PC-3 (cell line): ENCODE results near the gene NRDC.

GRCh38 chr1:46036525-46037708 is 95.5 kb downstream of the PIK3R3 start:
- RAMPAGE, long total RNA, result no peak

DNA sequence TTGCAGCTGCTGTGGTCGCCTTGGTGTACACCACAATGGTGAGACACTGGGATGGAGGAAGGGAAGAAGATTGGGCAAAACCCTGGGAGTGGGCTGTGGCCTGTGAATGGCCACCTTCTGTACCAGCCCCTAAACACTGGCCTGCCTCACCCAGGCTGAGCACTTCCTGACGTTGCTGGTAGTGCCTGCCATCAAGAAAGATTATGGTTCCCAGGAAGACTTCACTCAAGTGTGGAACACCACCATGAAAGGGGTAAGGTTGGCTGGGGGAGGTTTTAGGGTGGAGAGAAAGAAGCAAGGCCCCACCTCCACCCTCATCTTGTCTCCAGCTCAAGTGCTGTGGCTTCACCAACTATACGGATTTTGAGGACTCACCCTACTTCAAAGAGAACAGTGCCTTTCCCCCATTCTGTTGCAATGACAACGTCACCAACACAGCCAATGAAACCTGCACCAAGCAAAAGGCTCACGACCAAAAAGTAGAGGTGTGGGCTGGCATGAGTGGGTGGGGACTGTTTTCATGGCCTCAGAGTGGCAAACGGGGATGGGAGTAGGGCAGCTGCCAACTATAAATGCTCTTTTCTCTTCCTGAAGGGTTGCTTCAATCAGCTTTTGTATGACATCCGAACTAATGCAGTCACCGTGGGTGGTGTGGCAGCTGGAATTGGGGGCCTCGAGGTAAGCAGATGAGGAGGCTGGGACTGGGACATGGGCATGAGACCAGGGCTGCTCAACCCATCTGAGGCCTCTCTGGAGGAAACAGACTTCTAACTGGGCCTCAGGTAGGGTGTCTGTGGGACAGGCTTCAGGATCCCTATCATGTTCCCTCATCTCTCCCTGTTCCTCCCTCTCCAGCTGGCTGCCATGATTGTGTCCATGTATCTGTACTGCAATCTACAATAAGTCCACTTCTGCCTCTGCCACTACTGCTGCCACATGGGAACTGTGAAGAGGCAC is 8.6 kb upstream of the P3R3URF start:
- RAMPAGE, long total RNA, result no peak

- RAMPAGE, long total RNA, result no peak
Measured at GRCh38 chr1:46401589-46402420, 7.7 kb downstream of the FAAH start.

GRCh38 chr1:46526675-46527309 is 8.5 kb downstream of the TMEM275 start:
- RAMPAGE, long total RNA, result no peak

DNA sequence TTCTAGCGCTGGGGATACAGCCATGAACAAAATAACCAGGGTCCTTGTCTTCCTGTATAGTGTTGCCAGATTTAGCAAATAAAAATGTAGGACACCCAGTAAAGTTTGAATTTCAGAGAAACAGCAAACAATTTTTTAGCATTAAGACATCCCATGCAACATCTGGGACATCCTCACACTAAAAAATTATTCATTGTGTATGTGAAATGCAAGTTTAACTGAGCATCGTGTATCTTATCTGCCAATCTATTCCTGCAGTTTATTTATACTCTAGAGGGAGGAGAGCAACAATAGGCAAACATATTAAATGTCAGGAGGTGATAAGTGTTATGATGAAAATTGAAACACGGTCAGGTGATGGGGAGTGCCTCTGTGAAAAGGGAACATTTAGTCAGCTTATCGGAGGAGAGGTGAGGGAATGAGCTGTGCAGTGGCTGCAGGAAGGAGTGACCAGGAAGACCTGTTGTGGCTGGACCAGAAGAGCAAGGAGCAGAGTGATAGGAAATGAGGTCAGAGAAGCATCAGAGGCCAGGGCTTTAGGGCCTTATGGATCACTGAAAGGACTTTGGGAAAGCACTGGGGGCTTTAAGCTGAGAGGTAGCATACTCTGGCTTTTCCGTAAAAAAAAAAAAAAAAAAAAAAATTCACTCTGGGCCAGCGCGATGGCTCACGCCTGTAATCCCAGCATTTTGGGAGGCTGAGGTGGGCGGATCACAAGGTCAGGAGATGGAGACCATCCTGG is 815 bp upstream of the EFCAB14 start:
- RAMPAGE, long total RNA, result no peak

- RAMPAGE, long total RNA, result no peak
Measured at GRCh38 chr1:46749780-46750717, 31.1 kb upstream of the EFCAB14 start.

DNA sequence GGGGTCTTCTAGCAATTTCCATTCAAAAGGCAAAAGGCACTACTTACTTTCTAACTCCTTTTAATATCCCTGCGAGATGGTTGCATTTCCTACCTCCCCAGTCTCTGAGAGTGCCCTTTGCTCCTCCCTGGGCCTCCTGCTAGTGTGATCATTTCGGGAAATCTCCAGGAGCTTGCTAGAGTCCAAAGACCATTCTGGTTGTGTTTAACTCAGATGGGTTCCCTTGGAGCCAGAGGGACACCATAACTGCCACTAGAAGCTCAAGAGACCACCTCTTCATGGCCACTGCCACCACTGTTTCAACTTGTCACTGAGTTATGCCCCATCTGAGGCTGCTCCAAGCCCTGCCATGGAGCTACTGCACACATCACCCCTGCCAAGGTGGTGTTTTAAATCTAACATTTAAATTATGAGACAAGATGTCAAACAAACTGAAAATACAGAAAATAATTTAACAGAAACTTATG is 34.4 kb upstream of the CYP4B1 start:
- RAMPAGE, long total RNA, result no peak

GRCh38 chr1:47192718-47193288 is 3.0 kb upstream of the PDZK1IP1 start:
- RAMPAGE, long total RNA, result no peak

DNA sequence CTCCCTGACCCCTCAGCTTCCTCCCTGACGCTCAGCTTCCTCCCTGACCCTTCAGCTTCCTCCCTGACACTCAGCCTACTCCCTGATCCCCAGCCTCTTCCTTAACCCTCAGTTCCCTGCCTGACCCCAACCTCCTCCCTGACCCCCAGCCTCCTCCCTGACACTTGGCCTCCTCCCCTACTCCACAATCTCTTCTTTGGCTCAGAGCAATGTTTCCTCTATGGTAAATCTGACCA is 263.9 kb downstream of the FOXD2 start:
- RAMPAGE, long total RNA, result no peak

GRCh38 chr1:47727367-47727571 is 269.9 kb downstream of the TRABD2B start:
- RAMPAGE, long total RNA, result no peak

- RAMPAGE, long total RNA, result no peak
Measured at GRCh38 chr1:48077873-48078304, 80.7 kb upstream of the TRABD2B start.

DNA sequence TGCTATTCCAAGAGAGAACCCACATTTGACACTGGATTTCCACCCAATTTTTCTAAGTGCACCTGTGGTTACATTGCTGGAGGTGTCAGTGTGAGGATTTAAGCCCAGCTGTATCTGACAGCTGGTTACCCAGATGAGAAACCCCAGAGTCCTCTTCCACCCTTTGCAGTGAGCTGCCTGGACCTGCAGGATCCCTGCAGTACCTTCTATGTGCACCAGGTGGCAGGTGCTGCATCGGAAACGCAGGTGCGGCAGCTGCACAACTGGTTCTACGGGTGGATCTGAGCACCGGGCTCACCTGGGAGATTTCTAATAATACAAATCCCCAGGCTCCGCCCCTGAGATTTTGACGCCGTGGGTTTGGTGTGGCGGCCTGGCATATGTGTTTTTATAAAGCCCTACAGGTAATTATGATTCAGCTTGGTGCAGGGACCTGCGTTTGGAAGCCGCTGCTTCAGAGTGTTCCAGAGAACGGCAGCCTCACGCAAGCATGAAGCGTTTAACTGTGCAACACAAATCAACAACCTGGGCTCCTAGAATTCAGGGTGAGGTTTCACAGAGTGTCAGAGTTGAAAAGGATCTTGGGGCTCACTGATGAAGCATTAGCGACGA is 96.6 kb upstream of the TRABD2B start:
- RAMPAGE, long total RNA, result no peak

DNA sequence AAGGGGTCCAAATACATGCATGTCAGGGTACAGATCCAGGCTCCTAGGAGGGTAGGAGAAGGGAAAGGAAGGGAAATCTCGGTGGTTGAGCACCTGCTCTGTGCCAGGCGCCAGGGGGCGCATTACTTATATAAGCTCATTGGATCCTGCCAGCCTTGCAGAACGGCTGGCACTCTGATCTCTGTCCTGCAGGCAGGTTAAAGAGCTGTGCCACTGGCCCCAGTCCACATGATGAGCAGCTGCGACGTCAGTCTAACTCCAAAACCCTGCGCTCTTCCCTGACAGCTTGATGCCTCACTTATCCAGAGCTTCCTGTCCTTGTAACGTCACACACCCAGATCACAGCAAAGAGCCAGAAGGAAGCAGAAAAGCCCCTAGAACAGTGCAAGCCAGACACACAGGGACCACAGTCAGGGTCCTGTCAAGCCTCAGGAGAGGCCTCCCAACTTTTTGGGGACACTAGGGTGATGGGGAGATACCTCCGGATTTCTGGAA is 99.2 kb downstream of the BEND5 start:
- RAMPAGE, long total RNA, result no peak

DNA sequence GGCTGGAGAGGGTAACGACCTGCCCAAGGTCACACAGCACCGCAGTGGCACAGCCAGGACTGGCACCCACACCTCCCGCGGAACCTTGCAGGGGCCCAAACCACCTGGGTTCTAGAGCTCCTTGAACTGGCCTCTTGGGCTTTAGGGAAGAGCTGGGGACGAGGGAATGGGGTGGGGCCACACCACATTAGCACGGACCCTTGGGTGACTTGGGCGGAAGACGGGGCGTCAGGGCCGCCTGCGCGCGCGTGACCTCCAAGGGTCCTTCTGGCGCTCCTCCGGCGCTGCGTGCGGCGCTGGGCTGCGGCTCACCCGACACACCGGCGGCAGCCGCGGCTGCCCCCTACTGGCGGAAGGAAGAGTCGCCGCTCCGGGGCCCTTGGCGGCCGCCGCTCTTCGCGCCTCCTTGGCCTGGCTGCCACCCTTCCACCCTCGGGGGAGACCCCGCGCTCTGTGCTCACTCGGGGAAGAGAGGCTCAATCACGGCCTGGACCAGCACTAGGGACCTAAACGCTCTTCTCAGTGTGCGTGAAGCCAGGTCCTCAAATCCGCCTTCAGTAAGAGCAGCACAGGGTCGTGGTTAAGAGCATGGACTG is 89.7 kb downstream of the DMRTA2 start:
- RAMPAGE, long total RNA, result no peak

DNA sequence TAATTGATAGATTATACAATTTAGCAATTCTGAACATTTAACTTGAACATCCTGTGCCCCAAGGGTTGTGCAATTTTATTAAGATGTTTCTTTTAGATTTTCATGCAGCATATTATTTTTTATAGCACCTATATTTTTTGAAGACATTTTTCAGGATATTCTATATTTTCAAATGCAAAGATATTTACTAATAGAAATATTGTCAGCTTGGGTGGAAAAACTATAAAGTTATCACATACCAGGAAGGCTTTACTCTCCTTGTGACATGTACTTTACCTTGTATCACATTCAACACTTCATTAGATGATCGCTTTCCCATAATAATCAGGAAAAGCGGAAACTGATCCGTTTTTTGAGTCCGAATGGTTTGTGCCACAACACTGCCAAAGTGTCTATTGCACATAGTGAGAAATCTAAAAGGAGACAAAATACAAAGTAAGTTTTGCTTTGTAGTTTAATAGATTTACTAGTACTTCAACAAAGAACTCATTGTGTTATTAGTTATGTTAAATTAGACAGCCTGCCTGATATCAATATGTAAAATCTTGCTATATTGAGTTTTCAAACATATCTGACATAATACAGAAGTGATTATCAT is 116.2 kb upstream of the DMRTA2 start:
- RAMPAGE, long total RNA, result no peak

DNA sequence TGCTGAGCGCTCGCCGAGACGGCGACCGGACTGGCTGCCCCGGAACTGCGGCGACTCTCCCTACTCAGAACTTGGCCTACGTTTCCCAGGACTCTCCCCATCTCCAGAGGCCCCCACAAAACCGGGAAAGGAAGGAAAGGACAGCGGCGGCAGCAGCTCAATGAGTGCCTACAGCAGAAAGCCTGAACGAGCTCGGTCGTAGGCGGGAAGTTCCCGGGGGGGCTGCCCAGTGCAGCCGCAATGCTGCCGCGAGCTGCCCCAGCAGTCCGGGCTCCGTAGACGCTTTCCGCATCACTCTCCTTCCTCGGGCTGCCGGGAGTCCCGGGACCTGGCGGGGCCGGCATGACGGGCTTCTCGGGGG is 936 bp upstream of the CDKN2C start:
- RAMPAGE, long total RNA, result no peak

DNA sequence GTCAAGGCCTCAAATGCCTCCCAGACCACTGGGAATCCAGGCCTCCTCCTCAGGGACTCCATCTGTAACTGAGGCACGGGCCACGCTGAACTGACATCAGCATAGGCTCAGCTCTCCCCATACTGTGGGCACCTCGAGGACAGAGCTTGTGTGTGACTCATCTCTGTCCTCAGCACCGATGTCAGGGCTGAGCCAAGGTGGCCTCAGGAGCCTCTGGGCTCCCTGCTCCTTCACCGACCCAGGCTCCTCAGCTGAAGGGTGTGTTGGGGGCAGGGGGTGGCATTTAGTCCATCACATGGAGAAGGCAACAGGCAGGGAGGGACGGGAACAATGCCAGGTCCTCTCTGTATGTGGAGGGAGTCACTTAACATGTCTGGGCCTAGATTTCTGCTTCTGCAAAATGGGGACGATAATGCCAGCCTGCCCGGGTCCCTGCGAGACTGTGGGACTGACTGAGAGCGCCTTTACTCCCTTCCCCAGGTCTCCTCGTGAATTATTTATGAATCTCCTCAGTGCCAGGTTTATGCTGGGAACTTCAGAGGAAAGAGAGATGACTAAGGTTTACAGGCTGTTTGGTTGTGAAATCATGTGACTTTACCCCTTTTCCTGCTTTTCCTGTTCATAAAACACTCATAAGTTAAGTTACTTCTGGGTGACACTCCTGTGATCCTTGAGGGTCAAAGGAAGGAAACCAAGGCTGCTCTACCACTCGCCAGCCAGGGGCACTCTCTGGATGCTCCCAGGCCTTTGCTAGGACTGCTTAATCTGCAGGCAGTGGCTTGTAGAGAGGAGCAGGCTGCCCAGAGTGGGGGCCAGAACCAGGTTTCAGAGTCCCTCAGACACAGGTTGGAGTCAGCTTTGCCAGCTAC is 16.2 kb downstream of the TTC39A start:
- RAMPAGE, long total RNA, result no peak

DNA sequence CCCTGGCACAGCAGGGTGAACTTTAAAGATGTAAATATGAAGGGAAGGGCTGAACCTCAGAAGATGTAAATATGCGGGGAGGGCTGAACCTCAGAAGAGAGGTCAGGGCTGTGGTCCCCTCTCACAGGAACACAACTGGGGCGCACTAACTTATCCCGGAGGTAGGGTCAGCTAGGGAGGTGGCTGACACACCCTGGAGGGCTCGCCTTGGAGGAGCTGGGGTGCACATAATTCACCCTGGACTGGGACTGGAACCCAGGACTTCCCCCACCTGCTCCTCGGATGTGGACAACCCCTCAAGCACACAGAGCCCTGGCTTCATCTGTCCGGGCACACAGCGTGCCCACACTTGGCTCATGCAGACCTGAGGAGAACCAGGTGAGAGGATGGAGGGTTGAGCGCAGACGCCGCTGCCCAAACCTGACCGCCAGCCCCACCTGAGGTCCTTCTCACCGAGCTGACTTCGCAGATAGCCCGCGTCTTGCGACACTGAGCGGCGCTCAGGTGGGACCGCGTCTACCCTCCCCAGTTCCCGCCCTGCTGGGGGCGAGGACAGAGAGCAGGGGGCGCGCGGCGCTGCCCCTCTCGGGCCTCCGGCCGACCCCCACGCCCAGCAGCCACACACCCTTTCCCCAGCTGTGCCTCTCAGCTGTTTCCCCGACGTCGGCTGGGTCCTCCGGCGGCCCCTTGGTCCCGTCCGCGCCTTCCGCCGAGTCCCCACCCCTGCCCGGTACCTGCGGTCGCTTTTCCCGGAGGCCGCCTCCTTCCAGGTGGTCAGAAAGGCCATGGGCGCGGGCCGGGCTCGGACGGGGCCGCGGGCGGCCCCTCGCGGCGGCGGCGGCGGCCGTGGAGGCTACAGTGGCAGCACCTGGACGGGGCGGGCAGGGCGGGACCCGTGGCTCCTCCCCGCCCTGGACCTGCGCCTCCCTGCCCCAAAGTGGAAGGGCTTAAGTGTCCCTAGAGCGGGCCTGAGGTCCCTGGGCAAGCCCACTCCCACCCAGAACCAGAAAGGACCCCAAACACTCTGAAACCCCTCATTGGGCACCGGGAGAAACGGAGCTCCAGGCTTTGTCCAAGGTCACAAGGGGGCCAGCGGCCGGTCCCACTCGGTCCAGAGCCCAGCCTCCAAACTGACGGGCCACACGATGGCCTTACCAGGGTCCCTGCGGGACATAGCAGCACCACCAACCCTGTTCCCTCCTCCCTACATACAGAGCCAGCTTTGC is 14.3 kb upstream of the TTC39A start:
- RAMPAGE, long total RNA, result no peak

DNA sequence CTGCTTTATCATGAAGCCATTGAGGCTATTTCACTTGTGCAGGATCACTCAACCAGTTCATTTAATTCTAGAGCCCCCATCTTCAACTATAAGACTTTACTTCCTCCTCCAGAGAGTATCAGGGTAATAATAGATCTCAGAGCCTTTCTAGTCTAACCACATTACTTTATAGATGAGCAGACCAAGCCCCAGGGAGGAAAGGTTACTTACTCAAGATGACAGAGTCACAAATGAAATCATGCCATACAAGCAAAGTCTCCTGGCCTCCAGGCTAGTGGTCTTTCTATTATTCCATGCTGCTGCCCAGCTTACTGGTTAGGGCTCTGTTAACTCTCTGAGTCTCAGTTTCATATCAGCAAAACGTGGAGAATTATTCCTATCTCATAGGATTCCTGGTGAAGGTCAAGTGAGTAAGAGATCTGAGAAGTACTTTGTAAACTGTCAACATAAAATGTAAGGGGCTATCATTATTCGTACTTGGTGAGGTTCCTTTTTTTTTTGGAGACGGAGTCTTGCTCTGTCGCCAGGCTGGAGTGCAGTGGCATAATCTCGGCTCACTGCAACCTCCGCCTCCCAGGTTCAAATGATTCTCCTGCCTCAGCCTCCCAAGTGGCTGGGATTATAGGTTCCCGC is 46.4 kb upstream of the OSBPL9 start:
- RAMPAGE, long total RNA, result no peak

DNA sequence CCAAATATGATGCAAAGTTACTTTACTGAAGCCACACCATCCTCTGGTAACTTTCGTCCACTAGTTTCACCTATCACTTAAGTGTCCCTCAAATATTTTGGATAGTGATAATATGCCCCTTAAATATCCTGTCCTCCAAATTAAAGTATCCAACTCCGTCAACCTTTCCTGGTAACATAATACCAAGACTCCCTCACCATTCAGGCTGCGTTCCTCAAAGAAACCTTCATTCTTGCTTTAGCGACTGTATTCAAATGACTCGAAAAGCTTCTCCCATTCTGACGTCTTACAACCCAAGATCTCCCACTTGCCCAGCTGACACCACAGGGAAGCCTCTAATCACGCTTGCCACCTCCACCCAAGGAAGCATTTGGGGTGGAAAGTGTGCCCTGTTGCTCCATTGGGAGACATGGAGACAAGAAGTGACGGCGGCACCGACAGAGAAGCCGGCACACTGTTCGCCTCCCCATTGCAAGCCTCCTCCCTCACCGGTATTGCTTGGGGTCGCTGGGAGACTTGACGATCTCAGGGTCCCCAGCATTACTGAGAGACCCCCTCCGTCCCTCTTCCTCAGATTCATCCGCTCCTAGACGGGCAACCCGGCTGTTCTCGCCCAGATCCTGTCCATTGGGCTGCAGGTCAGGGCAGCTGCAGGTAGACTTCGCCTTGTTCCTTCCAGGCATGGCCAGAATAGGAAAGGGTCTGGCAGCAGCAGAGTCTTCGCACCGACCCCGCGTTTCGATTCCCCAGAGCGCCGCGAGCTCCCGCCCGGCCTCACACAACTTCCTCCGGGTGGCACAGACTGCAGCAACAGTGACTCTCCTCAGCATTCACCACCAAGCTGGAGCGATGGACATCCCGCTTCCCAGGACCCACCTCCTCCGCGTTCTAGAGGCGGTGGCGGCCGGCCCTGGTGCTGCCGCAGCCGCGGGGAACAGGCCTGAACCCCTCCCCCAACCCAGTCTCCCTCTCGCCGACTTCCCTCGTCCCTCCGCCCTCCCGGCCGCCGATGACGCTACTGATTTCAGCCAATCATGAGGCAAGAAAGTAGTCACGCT is at the start of gene NRDC:
Gene NRDC, minus strand, starts transcription at position 942 of the 1,058 bp plus-strand sequence.
- RAMPAGE, long total RNA, result start-site peak on the minus strand centred at position 925 of the sequence, 38 bp wide, 82 and 25 reads in 2 replicates